Esophagus squamous epithelium (tissue), 4 donors: ENCODE results near the gene SLC17A1.

DNA sequence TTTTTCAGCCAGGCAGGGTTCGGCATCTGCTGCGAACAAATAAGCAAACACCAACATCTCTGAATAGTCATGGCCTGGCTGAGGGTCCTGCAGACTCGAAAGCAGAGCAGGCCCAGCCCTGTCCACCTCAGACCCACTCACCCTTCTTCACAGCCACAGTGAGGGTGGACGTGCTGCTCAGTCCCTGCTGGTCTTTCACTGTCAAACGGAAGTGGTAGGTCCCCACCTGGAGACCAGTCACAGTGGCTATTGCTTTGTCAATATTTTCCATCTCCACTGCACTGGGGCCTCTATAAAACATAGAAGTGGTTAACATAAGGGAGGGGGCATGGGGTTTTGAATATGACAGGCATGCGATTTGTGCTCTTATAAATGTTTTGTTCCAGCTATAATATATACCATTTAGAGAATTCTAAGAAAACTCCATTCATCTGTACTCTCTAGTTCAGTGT, 73.9 kb downstream of the ALDH5A1 start:
- PRO-cap, result no peak
- RAMPAGE, long total RNA, 4 experiments, result no peak in any of the 4 experiments

GRCh38 chr6:24646723-24647074, 708 bp upstream of the KIAA0319 start:
- PRO-cap, result unidirectional peak, minus-strand start at chr6:24646909; unidirectional peak, minus-strand start at chr6:24646961
- RAMPAGE, long total RNA, 4 experiments, result no peak in any of the 4 experiments

DNA sequence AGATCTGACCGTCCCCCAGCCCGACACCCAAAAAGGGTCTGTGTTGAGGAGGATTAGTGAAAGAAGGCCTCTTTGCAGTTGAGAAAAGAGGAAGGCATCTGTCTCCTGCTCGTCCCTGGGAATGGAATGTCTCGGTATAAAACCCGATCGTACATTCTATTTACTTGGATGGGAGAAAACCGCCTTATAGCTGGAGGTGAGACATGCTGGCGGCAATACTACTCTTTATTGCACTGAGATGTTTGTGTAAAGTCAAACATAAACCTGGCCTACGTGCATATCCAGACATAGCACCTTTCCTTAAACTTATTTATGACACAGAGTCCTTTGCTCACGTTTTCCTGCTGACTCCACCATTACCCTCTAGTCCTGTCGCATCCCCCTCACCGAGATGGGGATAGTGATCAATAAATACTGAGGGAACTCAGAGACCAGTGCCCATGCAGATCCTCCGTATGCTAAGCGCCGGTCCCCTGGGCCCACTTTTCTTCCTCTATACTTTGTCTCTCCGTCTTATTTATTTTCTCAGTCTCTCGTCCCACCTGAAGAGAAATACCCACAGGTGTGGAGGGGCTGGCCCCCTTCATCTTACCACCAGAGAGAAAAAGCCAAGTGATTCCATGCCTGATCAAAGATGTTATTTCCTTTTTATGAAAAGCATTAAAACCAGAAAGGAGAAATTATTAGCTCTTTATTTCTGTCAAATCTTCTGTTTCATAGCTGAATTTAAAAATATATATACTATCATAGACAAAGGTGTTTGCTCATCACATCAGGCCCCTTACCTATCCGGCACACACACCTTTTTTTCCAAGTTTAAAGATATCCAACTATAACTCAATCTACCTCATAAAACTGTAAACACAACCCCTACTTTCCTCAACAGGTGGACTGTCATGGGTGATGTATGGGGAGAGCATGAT, 4.2 kb downstream of the TDP2 start:
- PRO-cap, result no peak
- RAMPAGE, long total RNA, 4 experiments, result no peak in any of the 4 experiments

DNA sequence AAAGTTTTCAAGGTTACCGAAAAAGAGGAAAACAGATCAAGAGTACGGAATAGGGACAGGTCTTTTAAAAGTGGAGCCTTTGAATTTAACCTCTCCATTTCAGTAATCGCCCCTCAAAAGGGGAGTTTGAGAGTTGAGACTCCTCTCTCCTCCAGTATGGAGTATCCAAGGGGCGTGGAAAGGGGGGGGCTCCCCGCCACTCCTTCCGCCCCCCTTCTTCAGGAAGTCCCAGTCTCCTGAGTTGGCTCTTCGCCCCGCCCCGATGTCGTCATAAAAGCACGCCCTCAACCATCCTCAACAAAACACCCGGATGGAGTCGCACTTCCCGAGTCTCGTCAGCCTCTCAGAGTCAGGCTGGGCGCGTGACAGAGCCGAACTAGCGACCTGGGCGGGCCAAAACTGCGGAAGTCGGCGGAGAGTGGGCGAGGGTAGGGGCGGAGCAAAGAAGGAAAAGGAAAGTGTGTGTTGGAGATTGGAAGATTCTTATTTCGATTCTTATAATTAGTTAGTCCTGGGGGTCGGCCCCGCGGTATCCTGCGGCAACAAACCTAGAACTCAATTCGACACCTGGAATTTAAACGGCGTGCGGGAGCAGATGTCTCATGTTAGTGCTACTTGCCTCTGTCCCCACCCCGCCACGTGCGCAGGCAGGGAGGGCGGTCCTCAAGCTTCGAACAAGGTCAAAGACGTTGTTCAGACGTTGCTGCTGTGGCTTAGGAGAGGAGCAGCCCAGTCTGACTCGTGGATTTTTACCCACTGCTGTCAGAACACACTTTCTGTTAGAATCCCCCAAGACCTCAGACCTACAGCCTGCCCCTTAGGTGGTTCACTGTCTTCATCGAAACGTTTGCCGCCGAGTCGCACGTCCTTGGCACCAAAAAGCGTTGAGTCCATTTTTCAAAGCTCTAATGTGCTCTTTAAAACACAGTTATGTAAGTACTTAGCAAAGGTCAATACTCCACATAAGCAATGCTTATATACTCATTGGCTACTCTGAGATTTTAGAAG, 2.3 kb upstream of the C6orf62 start:
- PRO-cap, result bidirectional peak, plus-strand start at position 508 of the sequence, minus-strand start at position 345 of the sequence; bidirectional peak, plus-strand start at position 692 of the sequence, minus-strand start at position 639 of the sequence
- RAMPAGE, long total RNA, 4 experiments, result start-site peak on the plus strand in 1 of 4 experiments, centred at position 440 of the sequence, 5 reads per replicate

DNA sequence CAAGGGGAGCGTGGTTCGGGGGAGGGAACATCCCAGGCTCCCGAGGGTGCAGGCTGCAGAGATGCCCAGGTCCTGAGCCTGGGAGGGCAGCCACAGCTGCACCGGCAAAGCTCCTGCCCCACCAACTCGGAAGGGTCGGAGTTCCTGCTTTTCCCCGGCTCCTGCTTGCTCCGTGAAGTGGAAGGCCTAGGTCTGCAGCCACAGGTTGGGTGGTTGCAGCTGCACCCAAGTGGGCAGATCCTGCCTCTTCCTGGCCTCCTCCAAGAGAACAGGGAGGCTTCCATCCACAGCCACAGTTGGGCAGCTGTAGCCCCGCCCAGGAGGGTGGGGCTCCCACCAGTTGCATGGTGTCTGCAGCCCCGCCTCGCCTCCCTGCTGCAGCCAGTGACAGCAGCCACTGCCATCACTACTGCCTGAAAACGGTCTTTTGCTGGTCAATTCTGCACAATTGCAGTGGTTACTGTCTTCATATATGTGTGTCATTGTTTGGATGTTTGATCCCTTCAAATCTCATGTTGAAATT, 13.3 kb upstream of the GMNN start:
- PRO-cap, result no peak
- RAMPAGE, long total RNA, 4 experiments, result no peak in any of the 4 experiments

- PRO-cap, result no peak
- RAMPAGE, long total RNA, 4 experiments, result no peak in any of the 4 experiments
Observed at GRCh38 chr6:24776569-24776999, 1.8 kb downstream of the GMNN start.

DNA sequence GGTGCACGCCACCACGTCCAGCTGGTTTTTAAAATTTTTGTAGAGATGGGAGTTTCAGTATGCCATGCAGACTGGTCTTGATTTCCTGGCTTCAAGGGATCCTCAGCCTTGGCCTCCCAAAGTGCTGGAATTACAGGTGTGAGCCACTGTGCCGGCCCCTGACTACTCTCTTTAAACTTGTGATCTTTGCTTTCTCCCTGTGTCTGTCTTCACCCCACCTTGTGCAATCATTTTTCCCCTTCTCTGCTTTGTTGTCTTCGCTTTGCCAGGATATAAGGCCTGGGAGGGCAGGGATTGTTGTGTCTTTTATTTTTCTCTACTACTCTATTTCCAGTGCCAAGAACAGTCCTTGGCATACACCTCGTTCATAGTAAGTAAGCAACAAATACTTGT, 4.1 kb upstream of the ARMH2 start:
- PRO-cap, result no peak
- RAMPAGE, long total RNA, 4 experiments, result no peak in any of the 4 experiments

GRCh38 chr6:24932961-24933251, 2.9 kb downstream of the RIPOR2 start:
- PRO-cap, result no peak
- RAMPAGE, long total RNA, 4 experiments, result no peak in any of the 4 experiments

GRCh38 chr6:24991579-24992041, 55.9 kb upstream of the RIPOR2 start:
- PRO-cap, result no peak
- RAMPAGE, long total RNA, 4 experiments, result no peak in any of the 4 experiments

- PRO-cap, result no peak
- RAMPAGE, long total RNA, 4 experiments, result no peak in any of the 4 experiments
Observed at GRCh38 chr6:25287565-25288177, 8.5 kb downstream of the CARMIL1 start.

GRCh38 chr6:25303204-25303654, 24.1 kb downstream of the CARMIL1 start:
- PRO-cap, result no peak
- RAMPAGE, long total RNA, 4 experiments, result no peak in any of the 4 experiments

DNA sequence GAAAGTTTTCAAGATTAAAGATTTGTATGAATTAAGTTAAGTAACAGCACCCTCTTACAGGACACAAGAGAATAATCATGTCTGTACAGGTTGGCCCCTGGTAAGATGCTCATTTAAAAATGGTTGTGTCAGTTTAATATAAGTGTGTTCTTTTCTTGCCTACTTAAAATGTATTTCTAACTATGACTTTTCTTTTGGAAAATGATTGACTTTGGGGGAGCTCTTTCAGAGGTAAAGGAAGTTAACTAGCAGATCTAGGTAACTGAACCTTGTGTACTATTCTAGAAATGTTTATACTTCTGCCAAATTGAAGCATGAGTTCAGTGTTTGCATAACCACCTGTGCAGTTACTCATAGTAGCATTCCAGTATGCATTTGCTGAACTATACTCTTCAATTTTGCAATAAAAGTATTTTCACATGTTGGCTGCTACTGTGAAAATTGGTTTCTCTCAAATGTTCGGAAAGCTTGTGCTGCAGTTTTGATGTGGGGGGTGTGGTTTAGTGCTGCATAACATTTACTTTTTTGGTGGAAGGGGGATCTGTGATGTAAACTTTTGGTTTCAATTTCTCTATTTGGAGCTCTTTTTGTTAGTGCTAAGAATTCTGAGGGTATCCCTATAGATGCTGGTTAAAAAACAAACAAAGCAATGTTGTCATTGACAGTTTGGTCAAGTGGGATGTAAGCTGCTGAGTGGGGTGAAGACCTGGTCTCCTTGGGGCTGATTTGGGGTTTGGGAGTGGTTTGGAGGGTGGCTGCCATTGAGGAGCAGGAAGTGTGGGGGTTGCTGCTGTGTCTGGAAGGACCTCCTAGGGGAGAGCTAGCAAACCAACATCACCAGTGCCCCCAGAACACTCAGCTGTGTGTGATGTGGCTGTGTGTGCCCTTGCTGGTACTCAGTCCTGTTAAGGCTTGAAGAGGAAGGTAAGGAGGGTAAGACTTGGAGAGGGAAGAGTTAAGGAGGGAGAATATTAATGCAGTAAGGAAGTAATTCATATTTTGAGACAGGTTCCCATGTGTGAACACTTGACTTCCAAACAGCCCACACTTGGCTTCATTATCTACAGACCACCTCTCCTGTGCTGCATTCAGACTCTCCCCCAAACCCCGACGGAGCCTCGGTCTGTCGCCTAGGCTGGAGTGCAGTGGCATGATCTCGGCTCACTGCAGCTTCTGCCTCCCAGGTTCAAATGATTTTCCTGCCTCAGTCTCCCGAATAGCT, 87.9 kb downstream of the CARMIL1 start:
- PRO-cap, result unidirectional peak, minus-strand start at position 268 of the sequence
- RAMPAGE, long total RNA, 4 experiments, result no peak in any of the 4 experiments

GRCh38 chr6:25415712-25416134, 136.5 kb downstream of the CARMIL1 start:
- PRO-cap, result no peak
- RAMPAGE, long total RNA, 4 experiments, result no peak in any of the 4 experiments

- PRO-cap, result no peak
- RAMPAGE, long total RNA, 4 experiments, result no peak in any of the 4 experiments
Observed at GRCh38 chr6:25534891-25535441, 117.0 kb upstream of the SCGN start.

GRCh38 chr6:25830329-25830843, 1.5 kb downstream of the SLC17A1 start:
- PRO-cap, result no peak
- RAMPAGE, long total RNA, 4 experiments, result no peak in any of the 4 experiments

DNA sequence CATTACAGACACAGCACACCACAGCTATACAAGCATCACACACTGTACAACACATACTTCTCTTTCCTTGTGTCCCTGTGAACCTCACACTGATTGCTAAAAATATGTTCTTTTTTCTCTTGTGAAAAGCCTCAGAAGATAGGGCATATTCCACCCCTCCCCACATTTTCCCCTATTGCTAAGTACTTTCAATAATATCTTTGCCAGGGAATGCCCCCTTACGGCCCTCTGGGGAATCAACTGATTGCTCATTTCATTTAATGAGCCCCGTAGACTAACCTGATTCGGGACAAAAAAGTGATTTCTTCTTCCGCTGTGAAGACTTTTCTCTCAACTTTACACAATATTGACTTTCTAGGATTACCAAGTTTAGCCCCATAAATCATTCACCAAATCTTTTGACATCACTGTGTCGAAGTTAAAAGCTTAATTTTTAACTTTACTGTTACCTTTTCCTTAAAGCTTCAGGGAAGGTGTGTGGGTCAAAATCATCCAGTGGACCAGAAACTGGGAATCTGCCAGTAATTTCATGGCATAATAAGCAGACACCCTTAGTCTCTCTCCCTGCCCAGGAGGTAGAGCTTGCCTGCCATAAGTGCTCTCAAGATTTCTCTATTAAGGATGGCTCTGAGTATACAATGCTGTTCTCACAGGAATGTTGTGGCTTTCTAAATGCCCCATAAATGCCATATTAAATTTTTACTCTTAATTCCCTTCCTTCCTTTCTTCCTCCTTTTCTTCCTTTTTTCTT, at the start of gene SLC17A1:
Gene SLC17A1, minus strand, starts transcription at position 338 of the 751 bp plus-strand sequence.
- PRO-cap, result no peak
- RAMPAGE, long total RNA, 4 experiments, result no peak in any of the 4 experiments

- PRO-cap, result no peak
- RAMPAGE, long total RNA, 4 experiments, result no peak in any of the 4 experiments
Observed at GRCh38 chr6:25964983-25965402, 2.4 kb downstream of the TRIM38 start.

GRCh38 chr6:26030908-26031145, 1.1 kb downstream of the H3C2 start:
- PRO-cap, result no peak
- RAMPAGE, long total RNA, 4 experiments, result no peak in any of the 4 experiments

DNA sequence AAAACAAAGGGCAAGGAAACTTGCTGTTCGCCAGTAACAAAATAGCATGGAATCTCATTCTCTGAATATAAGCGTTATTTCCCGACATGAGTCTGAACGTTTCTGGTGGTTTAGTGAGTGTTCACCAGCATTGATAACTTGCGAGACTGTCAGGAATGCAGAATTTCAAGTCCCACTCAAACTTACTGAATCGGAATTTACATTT, 369 bp upstream of the H3C3 start:
- PRO-cap, result unidirectional peak, minus-strand start at position 104 of the sequence
- RAMPAGE, long total RNA, 4 experiments, result no peak in any of the 4 experiments

DNA sequence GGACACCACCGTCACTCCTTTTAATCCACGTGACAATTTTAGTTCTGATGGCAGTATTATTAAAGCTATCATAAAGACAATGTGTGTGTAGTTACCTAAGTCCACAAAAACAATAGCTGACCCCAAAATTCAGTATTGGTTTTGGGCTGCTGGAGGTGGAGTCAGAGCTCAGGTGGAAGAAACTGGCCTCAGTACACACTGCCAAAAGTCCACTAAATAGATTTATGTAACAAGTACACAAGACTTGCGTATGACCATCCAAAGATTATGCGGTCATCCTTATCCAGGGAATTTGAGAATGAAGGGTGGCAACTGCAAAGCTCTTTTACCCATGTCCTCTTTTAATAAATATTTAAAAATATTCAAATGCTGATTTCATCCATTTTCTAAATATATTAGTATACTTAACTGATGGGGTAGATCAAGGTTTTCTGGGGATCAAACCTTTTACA, 946 bp downstream of the H3C3 start:
- PRO-cap, result no peak
- RAMPAGE, long total RNA, 4 experiments, result no peak in any of the 4 experiments